ENCODE results near the gene KCTD4.

DNA sequence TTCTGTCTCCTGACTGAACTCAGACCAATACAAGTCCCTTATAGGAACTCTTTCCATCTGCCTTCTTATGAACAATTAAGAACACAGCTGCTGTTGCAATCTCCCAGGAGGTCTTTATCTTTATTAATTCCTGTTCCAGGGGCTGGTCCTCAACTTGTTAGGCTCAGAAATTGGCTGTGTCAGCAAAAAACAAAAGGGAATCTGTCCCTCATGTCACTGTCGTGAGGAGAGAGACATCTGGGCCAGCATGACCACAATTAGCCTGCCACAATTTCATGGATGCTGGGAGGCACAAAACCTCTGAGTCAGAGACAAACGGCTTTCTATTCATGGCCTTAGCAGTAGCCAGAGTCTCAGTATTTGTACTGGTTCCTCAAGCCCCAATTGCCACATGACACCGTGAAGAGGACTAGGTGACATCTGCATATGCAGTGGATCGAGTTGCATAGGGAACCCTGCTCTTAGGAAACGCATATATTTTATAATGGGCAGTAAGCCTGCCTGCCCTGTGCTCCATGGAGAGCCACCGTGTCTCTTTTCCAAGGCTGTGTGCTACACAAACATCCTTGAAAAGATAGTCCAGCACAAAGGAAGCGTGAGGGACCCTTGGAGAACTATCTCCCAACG is 58.1 kb downstream of the NUFIP1 start:
- RRBS = no CpG with 5 or more reads among the region's 8 CpGs

GRCh38 chr13:45151596-45152092 is 31.3 kb downstream of the GTF2F2 start:
- RRBS = no CpG with 5 or more reads among the region's 5 CpGs

DNA sequence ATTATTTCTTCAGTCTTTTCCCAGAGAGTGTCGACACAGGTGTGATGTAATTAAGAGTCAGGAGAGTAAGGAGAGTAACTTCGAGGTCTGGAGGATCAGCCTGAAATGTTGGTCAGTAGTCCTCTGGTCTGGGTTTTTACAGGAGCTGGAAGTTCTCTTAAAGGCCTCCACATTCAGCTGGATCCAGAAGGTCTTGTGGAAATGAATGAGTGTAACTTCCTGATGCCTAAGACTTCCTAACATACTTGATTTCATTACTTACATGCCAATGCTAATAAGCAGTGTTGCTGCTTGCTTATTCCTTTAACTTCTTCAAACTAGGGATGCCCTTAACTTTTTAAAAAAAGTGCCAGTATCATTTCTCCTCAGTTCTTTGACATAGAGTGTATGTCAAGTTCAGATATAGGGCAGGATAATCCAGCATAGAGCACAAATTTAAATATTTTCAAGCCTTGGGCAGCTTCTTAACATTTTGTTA is at the start of gene KCTD4:
Gene KCTD4 (minus strand): TSS at position 207 of the 478 bp plus-strand sequence.
- RRBS = no CpG with 5 or more reads among the region's 2 CpGs

GRCh38 chr13:45336758-45337470 is 4.1 kb downstream of the TPT1 start:
- RRBS = no CpG with 5 or more reads among the region's 2 CpGs

GRCh38 chr13:45468551-45468999 is 3.8 kb downstream of the COG3 start:
- RRBS = no CpG with 5 or more reads among the region's 1 CpG

- RRBS = no CpG with 5 or more reads among the region's 12 CpGs
These were observed 31.9 kb upstream of the CBY2 start for GRCh38 chr13:45670045-45670695.

GRCh38 chr13:45847596-45847995 is 4.0 kb downstream of the SIAH3 start:
- RRBS = no CpG with 5 or more reads among the region's 5 CpGs

DNA sequence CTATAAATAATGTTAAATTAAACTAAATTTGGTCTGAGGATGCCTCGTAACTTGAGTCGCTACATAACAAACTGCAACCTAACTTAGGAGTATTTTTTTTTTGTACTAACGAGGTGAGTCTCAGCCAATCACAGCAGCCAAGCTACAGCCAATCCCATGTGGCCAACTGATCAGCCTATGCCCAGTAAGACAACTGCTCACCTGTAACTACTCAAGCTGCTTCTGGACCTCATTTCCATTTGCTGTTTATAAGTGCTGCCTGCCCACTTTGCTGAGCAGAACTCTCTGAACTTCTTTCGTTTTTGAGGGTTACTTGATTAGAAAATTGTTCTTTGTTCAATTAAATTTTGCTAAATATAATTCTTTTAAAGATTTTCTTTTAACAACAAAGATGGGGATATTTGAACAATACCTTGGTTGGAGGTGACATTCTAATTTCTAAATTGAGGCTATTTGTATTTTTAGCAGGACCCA is 3.8 kb downstream of the CPB2 start:
- RRBS = no CpG with 5 or more reads among the region's 4 CpGs

- RRBS = no CpG with 5 or more reads among the region's 3 CpGs
These were observed 31.8 kb downstream of the LCP1 start for GRCh38 chr13:46150059-46150724.

DNA sequence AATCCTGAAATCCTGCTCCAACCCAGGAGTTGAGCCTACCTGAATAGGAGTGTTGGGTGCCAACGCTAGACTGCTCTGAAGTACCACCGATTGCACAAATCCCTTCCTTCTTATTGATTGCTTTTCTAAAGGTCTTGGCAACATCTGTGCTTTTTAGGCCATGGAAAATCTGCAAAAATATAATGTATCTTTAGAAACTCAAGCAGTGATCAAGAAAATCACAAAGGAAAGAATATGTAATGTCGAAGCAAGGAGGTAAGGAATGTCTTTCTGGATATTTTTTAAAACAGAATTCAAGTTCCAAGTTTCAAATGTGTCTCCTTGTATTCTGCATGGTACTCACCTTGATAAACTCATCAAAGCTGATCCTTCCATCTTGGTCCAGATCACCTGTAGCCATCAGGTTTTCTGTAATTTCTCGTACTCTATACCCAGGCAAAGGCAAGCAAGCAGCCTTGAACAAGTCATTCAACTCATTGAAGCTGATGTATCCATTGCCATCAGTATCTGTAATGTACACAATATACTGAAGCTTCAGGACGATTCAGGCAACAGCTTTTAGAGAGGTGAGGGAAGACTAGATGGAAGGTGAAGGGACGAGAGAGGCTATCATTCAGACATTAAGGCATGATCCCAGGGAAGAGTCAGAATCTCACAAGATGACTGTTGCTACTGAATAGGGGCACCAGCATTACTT is 23.3 kb downstream of the LCP1 start:
- RRBS = no CpG with 5 or more reads among the region's 6 CpGs

- RRBS = no CpG with 5 or more reads among the region's 2 CpGs
These were observed 20.6 kb downstream of the LCP1 start for GRCh38 chr13:46161424-46161672.

DNA sequence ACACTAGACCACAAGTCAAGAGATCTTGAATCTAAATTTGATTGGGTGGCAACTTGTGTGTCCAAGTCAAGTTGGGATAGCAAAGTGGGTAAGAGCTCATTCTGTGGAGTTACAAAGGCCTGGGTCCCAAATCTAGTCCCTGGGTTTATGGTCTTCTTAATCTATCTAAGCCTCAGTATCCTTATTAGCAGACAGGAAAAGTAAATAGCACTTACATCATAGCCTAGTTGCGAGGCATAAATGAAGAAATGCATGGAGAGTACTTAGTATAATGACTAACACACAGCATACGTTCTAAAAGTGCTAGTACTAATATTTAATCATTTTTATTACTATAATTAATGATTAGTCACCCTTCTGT is 9.4 kb upstream of the LRRC63 start:
- RRBS = no CpG with 5 or more reads among the region's 2 CpGs

- RRBS = no CpG with 5 or more reads among the region's 11 CpGs
These were observed 65.6 kb downstream of the RUBCNL start for GRCh38 chr13:46321396-46321987.

DNA sequence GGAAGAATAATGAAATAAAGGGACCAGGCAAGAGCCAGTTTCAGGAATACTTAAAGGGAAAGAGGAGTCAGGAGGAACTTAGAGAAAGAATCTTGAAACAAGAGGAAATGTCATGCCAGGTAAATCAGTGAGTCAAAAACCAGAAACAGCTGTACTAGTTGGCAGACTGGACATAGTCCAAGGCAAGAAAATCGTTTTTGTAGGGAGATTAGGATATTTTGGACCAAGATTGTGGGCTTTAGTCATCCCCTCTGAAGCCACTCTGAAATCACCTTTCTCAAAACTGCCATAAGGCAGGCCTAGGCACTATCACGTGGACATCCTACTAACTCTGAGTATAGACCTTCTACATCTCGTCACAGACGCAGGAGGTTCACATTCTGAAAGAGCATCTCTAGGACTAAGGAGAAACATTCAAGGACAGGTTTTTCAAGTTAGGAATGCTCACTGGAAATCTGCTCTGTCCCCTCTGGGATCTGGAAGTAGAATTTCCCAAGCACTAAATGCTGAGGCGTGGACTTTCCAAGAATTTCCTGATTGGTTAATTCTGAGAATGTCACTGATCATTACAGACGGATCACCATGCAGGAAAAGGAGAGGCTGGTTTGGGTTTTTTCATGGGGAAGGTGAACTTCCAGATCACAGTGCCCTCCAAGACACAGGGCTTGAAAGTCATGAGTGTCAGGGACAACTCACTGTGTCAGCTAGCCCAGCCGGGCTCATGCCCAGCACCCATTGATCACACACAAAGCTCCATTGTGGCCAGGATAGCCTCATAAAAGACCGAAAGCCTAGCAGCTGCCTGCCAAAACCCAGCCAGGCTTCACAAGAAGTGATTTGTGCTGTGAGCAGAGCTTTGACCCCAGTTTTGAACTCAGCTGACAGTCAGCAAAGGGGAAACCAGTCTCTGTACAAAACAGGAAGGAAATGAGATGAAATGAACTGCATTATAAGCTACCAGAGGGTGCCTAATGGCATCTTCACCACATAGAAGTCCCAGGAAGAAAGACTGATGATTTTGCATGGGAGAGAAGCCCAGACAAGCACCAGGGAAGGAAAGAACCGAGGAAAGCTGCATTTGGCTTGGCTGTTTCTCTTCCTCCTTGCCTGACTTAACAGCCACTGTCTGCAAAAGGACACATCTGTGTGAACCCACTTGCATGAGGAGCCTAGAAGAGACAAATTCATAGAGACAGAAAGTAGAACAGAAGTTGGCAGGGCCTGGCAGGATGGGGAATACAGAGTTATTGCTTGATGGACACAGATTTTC is 2.7 kb upstream of the RUBCNL start:
- RRBS = no CpG with 5 or more reads among the region's 9 CpGs

DNA sequence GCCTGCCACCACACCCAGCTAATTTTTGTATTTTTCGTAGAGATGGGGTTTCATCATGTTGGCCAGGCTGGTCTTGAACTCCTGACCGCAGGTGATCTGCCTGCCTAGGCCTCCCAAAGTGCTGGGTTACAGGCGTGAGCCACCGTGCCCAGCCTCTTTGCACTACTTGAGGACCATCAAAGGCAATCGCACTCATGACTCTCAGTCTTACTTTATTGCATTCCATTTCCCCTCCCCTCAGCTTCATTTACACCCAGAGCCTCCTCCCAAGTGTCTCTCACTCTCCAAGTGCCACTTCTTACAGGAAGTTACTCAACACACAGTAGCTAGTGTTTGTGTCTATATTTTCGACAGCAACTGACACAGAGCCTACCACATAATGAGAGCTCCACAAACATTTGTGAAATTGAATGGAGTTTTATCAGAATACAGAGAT is 16.8 kb upstream of the RUBCNL start:
- RRBS = no CpG with 5 or more reads among the region's 6 CpGs

GRCh38 chr13:46557567-46558177 is 4.7 kb downstream of the LRCH1 start:
- RRBS = no CpG with 5 or more reads among the region's 13 CpGs

DNA sequence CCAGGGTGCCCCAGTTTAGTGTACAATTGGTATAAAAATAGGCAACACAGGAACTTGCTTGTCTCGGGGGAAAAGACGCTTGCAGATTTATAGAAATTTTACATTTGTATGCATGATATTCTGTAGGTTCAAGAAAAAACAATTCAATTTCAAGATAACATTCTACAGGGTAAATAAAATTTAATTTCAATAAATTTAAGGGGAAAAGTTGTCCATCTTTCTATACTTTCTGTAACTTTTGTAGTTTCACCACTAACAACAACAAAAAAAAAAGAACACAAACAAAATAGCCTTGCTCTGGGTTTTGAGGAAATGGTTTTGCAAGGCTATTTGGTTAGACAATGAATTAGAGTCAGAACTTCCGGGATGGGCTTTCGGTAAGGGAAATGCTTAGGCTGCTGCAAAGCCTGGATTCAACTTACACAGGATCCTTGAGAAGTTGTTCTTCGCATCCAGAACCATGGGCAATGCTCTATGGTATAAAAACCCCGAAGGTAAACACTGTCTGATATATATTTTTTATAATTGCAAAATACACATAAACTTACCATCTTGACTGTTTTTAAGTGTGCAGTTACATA is 45.5 kb downstream of the LRCH1 start:
- RRBS = no CpG with 5 or more reads among the region's 6 CpGs

DNA sequence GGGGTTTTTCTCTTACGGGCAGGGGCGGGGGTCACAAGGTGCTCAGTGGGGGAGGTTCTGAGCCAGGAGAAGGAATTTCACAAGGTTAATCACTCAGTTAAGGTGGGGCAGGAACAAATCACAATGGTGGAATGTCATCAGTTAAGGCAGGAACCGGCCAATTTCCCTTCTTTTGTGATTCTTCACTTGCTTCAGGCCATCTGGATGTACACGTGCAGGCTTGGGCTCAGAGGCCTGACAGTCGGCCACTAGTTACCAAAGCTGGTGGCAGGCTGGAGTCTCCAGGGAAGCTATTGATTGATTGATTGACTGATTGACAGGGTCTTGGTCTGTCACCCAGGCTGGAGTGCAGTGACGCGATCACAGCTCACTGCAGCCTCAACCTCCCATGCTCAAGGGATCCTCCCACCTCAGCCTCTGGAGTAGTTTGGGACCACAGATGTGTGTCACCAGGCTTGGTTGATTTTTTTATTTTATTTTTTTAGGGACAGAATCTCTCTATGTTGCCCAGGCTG is 934 bp upstream of the SUCLA2 start:
- RRBS = no CpG with 5 or more reads among the region's 7 CpGs

DNA sequence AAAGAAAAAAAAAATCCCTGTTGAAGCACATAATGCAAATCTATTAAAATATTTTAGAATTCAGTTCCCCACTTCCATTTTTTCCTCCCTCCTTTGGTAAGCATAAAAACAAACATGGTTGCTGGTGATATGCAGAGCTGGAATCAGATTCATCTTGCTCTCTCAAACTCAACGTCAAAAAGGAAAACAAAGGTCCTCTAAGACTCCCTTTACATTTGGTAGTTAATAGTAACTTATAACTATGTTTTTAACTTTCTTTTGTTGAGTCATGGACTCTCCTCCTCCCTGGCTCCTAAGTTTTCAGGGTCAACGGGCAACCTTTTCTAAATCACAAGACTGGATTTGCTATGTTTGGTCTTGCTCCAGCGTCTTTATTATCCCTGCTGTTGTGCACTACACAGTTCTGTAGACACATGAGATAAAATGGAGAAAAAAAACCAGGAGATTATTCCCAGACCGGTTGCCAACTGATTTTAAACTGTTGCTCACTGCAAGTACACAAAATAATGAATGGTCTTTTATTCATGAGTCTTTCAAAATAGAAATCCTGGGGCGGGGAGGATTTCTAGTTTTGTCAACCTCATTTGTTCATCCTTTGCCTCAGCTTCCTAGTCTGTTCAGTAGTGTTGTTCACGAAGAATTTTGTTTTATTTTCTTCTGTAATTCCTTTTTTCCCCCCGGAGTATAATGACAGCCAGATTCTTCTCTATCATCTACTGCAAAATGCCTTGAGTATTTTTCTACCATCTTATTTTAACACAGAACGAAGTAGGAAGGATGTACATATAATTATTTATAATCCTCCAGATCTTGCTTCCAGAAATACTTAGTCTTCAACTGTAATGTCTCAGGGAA is 1.8 kb upstream of the ITM2B start:
- RRBS = no CpG with 5 or more reads among the region's 8 CpGs

DNA sequence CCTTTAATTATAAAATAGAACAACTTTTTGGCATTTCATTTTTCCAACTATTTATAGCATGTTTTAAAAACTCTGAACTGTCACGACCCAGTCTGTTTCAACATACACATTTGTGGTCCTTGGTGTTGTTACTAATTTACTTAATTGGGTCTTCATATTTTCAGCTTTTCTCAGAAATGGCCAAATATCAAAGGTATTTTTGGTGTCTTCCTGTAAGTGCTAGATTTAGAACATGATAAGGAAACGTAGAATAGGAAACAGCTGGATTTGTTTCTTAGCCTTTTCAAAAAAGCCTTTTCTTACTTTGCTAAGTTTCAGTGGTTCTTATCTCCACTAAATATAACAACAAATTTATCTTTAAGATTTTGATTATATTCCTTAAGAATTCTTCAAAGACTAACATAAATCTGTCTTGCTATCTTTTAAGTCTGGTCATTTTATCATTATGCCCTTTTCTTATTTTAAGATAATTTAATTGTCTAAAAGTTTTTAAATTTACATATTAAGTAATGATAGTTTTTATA is 11.3 kb downstream of the LPAR6 start:
- RRBS = no CpG with 5 or more reads among the region's 2 CpGs